ENCODE results near the gene DUX4.

- PRO-cap, 3 experiments: peak in 2 of 3 experiments; most common minus-strand start chr4:189613338 (in 2)
- RAMPAGE, long total RNA, 4 experiments: no peak in any of the 4 experiments
- RRBS: no CpG with 5 or more reads among the region's 5 CpGs
These were observed 327.6 kb upstream of the FRG1 start for GRCh38 chr4:189613065-189613567.

DNA sequence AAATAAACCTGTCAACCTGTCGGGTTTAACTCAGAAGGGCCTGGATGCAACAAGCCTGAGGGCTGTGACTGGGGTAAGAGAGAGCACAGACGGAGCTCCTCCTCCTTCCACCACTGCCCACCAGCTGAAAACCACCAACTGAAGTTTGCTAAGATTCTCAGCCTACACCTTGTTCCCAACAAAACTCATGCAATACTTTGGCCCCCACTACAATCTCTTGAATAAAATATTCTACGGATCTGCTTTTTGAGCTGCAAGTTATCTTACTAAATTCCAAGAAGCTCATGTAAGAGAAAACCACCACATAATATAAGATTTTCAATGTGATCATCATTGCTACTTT, 25.4 kb upstream of the FRG1 start:
- PRO-cap, 3 experiments: no peak in any of the 3 experiments
- RAMPAGE, long total RNA, 4 experiments: no peak in any of the 4 experiments
- RRBS: no CpG with 5 or more reads among the region's 3 CpGs

- PRO-cap, 3 experiments: peak in 3 of 3 experiments; most common minus-strand start chr4:189940641 (in 3)
- RAMPAGE, long total RNA, 4 experiments: no peak in any of the 4 experiments
- RRBS: 1% methylated on average over 14 of the region's 54 CpGs
These were observed 488 bp upstream of the FRG1 start for GRCh38 chr4:189940009-189940758.

GRCh38 chr4:190021022-190021677, 5.9 kb downstream of the FRG2 start:
- PRO-cap, 3 experiments: no peak in any of the 3 experiments
- RAMPAGE, long total RNA, 4 experiments: no peak in any of the 4 experiments
- RRBS: 4% methylated on average over 3 of the region's 39 CpGs

DNA sequence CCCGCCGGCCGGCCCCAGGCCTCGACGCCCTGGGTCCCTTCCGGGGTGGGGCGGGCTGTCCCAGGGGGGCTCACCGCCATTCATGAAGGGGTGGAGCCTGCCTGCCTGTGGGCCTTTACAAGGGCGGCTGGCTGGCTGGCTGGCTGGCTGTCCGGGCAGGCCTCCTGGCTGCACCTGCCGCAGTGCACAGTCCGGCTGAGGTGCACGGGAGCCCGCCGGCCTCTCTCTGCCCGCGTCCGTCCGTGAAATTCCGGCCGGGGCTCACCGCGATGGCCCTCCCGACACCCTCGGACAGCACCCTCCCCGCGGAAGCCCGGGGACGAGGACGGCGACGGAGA, at the start of gene DUX4:
TSS of gene DUX4 (plus strand) at position 270 of the 338 bp plus-strand sequence.
- PRO-cap, 3 experiments: no peak in any of the 3 experiments
- RAMPAGE, long total RNA, 4 experiments: no peak in any of the 4 experiments
- RRBS: no CpG with 5 or more reads among the region's 32 CpGs

All from adrenal gland (tissue), 7 donors.